Fibroblast of the aortic adventitia (primary cell): ENCODE data around the gene FAM221B.

DNA sequence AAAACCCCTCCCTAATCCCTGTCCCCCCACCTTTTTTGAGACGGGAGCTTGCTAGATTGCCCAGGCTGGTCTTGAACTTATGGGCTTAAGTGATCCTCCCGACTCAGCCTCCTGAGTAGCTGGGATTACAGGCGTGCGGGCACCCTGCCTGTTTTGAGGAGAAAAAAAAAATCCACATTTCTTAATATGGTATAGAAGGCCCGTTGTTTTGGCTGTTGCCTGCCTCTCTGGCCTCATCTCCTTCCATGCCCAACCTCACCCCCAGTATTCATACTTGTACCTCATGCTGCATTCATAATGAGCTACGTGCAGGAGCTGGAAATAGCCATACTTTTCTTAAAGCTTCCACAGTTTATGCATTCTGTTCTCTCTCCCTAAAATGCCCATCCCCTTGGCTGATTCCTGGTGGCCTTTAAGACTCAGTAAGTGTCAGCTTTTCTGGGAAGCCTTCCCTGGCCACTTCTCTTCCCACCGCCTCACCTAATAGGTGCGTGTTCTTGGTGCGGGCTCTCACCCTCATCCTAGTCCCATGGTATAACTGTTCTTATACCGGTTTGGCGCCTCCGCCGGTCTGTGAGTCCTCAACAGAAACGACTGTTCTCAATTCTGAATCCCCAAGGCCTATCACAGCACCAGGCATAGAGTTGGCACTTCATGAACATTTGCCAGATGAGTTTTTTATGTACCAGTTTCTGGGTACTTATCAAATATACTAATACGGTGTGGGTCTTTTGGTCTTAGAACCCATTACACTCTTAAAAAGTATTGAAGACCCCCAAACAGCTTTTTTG is 2.1 kb upstream of the TPM2 start:
- CAGE, long polyA plus RNA: no peak

GRCh38 chr9:35741829-35742796 is 6.9 kb downstream of the GBA2 start:
- CAGE, long polyA plus RNA: no peak

GRCh38 chr9:35746608-35747438 is 2.2 kb downstream of the GBA2 start:
- CAGE, long polyA plus RNA: no peak

DNA sequence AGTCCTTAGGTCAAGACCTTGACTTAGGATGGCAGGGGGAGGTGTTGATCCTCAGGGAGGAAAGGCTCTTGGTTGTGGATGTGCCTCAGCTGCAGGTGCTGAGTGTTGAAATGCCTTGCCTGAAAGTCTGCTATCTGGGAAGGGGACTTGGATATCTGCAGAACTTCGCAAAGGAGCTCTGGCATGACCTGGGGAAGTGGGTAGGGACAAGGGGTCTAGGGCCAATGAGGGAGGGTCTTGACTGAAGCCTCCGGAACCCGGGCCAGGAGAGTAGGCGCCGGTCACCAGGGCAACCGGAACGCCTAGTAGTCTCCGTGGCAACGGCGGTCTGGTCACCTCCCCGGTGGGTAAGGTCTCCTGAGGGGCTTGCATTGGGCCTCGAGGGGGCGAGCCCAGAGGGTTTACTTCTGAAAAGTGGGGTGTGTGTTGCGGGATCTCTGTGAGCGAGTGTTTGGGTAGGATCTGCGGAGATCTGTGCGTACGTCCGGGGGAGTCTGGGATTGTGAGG is at the start of gene FAM221B:
FAM221B (minus strand) TSS at position 243 of the 508 bp plus-strand sequence.
- CAGE, long polyA plus RNA: no peak

DNA sequence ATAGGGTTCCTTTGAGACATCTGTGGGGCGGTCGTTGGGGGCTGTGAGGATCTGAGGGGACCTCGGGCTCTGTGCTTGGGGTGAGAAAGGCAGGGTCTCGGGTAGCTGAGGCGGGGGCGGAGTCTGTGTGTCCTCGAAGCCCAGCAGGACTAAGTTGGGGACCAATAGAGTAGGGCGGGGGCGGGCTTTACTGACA is 132 bp upstream of the TMEM8B start:
- CAGE, long polyA plus RNA: no peak

- CAGE, long polyA plus RNA: no peak
Measured at GRCh38 chr9:35945691-35946220, 12.2 kb downstream of the OR2S2 start.

DNA sequence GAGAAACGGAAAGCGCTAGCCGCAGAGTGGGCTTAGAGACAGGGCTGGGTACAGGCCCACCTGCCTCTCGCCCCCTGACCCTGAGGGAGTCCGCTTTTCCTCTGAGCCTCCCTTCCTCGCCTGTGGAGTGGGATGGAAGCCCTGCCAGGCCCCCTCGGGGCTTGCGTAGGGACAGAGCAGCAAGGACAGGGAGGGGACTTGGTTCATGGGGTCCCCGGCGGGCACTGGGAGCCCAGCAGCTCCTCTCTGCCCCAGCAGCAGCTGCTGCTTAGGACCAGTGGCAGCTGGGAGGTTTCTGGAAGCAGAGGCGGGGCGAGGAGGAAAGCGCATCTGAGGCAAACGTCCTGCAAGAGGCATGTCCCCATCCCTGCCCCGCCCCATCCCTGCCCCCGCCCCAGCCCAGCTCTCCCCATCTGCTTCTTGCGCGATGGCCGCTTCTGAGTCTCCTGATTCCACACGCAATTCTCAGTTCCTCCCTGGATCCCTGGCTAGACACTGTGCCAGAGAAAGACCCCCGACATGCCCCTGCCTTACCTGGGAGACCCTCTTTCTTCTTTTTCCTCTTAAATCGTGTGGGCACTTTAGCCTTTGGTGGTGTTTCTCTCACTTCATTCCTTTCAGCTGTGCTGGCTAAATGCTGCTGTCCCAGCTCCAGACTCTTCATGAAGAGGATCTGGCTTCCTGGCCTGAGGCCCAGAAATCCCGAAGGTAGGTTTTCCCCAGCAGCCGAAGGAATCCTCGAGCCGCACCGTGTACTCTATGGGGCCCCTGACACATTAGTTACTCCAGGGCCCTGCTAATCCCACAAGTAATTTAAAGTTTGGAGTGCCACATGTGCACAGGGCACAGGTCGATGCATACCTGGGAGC is 4.3 kb upstream of the OR2S2 start:
- CAGE, long polyA plus RNA: no peak

GRCh38 chr9:35971951-35972611 is 14.1 kb upstream of the OR2S2 start:
- CAGE, long polyA plus RNA: no peak

- CAGE, long polyA plus RNA: no peak
Measured at GRCh38 chr9:36296522-36297130, 38.4 kb upstream of the GNE start.

DNA sequence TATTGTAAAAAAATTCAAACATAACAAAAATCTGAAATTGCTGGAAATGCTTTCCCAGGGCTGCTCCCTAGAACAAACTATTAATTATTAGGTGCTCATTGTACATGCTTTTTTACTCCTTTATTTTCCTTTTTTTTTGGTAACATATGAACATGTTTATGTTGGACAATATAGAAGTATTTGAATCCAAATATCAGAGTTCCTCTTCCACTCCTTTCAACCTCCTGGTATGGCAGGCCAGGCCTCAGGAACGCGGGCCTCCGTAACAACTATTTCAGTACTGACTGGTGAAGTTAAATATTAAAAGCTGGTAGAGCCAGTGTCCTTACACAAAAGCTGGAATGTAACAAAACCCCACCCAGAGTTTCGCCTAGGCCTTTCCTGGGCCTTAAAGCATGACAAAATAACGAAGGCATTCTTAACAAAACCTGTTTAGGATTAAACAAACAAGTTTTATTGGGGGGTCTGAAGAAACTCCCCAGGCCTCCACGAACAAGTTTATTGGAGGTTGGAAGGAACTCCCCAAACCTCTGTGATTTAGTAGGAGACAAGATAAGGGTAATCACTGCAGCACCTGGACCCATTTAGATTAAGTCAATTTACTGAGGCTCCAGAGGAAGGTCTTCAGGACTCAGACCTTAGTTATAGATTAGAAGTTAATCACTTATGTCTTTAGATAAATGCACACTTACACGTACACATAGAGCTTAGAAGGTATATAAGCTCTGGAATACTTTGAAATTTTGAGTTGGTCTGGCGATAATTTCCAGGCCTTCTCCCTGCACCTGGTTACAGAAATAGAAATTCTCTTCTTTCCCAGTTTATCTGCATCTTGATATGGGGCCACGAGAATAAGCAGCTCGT is 61.6 kb upstream of the GNE start:
- CAGE, long polyA plus RNA: no peak

DNA sequence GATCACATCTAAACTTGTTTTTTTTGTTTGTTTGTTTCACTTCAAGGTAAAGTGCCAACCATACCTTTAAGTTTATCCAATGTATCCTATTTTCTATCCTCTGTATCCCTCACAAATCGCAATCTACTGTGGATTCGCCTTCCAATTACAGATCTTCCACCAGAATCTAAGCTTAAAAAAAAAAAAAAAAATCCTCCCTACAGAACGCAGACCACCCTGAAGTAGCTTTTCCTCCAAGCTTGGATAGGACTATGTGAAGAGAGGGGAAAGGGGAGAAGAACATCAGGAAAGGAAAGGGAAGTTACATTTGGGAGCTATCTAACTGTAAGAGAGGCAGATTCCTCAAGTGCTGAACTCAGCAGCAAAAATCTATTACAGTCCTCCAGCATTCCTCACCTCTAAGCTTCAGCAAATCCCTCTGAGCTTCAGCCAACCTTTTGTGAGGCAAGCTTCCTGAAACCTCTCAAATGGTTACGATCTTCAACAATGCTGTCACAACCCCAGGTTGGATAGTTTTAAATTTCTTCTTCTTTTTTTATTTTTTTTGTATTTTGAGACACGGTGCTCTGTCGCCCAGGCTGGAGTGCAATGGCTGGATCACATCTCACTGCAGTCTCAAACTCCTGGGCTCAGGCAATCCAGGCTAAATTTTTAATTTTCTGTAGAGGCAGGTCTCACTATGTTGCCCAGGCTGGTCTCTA is 2.4 kb upstream of the RNF38 start:
- CAGE, long polyA plus RNA: no peak

- CAGE, long polyA plus RNA: no peak
Measured at GRCh38 chr9:36485705-36486433, 85.8 kb upstream of the RNF38 start.

DNA sequence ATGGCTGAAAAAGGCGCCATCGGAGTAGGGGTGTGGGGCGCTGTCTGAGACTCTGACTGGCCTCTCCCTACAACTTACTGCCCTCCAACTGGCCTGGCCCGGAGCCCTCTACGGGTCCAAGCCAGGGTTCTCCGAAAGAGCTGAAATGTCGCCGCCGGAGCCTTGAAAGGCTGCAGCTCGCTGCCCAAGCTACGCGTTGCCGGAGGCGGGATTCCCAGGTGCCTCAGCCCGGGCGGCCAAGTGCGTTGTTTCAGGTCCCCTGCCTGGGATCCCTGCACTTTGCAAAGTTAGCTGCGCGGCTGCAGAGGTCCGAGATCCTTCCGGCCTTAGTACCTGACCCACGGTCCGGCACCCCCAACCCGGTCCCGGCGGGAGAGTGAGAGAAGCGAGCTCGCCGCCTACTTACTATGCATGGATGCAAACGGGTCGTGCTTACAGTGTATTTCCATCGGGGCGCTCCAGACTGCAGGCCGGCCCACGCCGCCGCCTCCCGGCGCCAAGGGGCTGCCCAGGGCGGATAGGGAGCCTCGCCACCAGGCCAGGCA is 7.9 kb downstream of the PAX5 start:
- CAGE, long polyA plus RNA: no peak

GRCh38 chr9:37026924-37028131 is 6.7 kb downstream of the PAX5 start:
- CAGE, long polyA plus RNA: no peak

DNA sequence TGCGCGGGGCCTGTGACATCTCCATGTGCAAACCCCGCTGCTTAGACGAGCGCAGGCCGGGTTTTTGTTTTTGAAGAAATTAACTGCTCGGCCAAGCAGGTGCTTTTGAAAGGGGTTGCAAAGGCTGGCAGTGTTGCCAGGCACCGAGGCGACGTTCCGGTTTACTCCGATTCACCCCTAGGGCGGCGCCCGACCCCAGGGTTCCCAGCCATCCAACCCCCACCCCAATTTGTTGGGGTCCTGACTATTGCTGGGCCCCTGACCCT is 528 bp upstream of the PAX5 start:
- CAGE, long polyA plus RNA: no peak

DNA sequence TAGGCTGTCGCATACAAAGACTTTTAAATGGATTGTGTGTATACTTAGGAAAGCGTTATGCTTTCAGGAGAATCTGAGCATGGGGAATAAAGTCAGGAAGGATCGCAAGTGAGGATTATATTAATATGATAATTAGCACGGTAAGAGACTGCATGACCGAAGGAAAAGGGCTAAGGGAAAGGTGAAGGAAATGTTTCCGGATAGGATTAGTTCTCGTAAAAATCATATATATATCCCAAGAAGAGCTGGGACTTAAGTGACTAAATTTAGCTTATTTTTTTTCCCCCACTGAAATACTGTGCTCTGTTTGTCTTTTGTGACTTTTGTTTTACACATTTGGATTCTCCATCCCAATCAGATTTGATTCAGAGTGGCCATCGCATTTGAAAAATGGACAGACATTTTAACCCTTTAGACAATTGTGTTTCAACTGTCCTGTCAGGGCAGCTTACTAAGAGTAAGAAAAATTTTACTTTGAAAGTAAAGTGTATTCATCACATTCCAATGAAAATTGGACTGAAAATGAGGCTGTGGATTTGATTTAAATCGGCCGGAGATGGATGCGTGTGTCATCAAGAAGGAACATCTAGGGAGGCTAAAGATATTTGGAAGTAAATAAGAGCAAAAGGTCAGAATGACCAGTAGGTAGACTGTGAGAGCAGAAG is 1.3 kb downstream of the ZCCHC7 start:
- CAGE, long polyA plus RNA: no peak

GRCh38 chr9:37402862-37403605 is 19.5 kb upstream of the GRHPR start:
- CAGE, long polyA plus RNA: no peak

- CAGE, long polyA plus RNA: no peak
Measured at GRCh38 chr9:37431254-37431971, 8.9 kb downstream of the GRHPR start.

- CAGE, long polyA plus RNA: no peak
Measured at GRCh38 chr9:37465724-37465864, 344 bp upstream of the ZBTB5 start.

GRCh38 chr9:37509191-37510152 is 23.7 kb downstream of the POLR1E start:
- CAGE, long polyA plus RNA: no peak